ENCODE measurements around the genes GPR139, GP2, PDILT and CRYM.

DNA sequence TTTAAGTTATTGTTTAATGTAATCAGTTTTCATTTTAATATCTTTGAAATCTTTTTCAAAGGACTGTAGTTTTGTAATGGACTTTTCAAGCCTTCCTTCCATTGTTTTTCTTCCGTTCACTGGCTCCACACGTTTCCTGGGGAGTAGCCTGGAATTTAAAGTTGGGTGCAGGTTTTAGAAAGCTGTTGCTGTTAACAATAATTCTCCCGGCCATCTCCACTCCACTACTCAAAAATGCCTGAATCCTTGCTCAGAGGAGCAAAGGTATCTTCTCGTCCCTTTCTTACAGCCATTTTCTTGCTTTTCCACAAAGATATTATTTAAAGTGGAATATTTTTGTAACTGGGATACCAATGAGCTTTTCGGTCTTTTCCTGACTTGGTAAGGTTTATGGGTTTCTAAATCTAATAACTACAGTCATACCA, 4.7 kb upstream of the COQ7 start:
- PRO-cap, 5 experiments: no peak in any of the 5 experiments
- RAMPAGE, long total RNA, 2 experiments: no peak in any of the 2 experiments
- RRBS: no CpG with 5 or more reads among the region's 5 CpGs

GRCh38 chr16:19168816-19169223, 780 bp downstream of the SYT17 start:
- PRO-cap, 5 experiments: peak in 4 of 5 experiments; most common plus-strand start chr16:19169091 (in 4); most common minus-strand start chr16:19168907 (in 1)
- RAMPAGE, long total RNA, 2 experiments: no peak in any of the 2 experiments
- RRBS: 1% methylated on average over 8 of the region's 27 CpGs

DNA sequence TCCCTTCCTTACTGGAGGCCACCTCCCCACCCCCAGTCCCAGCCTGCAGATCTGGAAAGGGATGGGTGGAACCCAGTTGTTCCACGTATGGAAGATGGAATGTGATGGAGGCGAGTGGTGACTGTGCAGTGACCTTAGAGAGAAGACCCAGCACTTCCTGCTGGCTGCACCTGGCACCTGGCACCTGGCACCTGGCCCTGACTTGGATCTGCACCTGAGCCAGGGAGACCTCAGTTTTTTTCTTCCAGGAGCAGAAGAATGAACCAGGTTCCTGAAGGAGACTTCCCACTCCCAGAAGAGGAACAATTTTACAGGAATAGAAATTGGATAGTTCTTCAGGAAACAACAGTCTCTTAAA, 33.0 kb upstream of the TMC5 start:
- PRO-cap, 5 experiments: no peak in any of the 5 experiments
- RAMPAGE, long total RNA, 2 experiments: no peak in any of the 2 experiments
- RRBS: no CpG with 5 or more reads among the region's 2 CpGs

GRCh38 chr16:19520768-19521300, 1.1 kb downstream of the GDE1 start:
- PRO-cap, 5 experiments: no peak in any of the 5 experiments
- RAMPAGE, long total RNA, 2 experiments: no peak in any of the 2 experiments
- RRBS: no CpG with 5 or more reads among the region's 6 CpGs

- PRO-cap, 5 experiments: no peak in any of the 5 experiments
- RAMPAGE, long total RNA, 2 experiments: no peak in any of the 2 experiments
- RRBS: no CpG with 5 or more reads among the region's 10 CpGs
These were observed 78.1 kb downstream of the KNOP1 start for GRCh38 chr16:19639797-19640480.

GRCh38 chr16:19854368-19855095, 30.1 kb downstream of the GPRC5B start:
- PRO-cap, 5 experiments: no peak in any of the 5 experiments
- RAMPAGE, long total RNA, 2 experiments: no peak in any of the 2 experiments
- RRBS: no CpG with 5 or more reads among the region's 7 CpGs

DNA sequence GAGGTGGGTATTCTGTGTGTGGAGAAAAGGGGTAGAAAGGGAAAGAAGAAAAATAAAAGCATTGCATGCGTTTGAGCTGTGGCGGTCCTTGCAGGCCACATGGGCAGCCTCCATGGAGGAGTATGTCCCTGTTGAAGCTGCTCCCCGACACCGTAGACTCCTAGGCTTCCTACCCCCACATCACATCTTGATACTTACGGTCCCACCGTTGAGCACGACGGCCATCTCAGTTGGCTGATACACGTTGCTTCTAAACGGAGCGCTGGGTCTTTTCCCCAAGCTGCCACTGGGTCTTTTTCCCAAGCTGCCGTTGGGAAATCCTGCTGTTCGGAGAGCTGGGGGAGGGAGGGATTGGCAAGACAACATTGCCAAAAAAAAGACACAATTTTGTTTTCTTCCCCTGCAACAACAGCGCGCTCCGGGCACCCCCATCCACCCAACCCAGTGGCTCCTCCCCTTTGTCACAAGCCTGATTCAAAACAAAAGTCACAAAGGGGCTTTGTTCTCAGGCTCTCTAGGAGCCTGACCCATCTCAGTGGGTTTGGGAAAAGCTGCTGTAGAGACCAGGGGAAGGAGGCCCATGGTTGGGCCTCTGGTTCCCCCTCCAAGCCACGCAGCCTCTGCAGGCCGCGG, 22.9 kb downstream of the GPRC5B start:
- PRO-cap, 5 experiments: no peak in any of the 5 experiments
- RAMPAGE, long total RNA, 2 experiments: no peak in any of the 2 experiments
- RRBS: no CpG with 5 or more reads among the region's 19 CpGs

DNA sequence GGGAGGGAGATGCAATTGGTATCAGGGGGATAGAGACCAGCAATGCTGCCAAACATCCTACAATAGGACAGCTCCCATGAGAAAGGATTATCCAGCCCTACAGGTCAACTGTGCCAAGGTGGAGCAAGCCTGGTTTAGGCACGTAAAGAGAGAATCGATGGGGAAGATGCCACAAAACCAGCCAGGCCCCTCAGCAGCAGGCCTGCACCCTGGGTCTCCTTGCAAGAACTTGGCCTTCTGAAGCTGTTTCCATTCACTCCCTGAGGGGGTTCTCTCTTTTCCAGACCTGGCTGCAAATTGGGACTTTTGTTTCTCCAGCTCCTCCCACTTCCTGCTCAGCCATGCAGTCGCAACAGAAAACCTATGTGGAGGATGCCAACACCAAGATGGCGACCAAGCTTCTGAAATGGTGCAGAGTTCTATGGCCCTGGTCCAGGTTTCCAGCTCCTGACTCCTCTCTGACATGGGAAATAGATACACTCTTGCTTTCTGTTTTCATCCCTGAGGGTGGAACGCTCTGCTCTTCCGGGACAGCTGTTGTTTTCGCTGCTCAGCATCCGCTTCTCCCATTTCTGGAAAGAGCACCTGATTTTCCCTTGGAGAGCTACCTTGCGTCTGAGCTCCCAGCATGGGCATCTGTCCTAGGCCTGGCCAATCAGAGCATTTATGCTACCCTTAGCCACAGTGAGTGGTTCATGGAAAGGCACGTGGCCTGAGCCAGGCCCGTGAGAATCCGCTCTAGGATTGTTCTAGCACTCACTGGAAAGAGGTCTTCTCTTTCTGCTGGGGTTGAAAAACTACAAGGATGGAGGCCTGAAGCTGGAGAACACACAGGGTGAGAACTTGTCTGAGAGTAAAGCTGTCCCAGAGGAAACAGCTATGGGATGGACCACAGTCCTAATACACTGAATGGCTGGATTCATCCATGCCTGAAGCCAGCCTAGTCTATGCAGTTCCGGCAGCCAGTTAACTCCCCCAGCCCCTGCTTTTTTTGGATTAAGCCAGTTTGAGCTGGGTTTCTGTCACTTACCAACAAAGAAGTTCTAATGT, 8.1 kb downstream of the GPRC5B start:
- PRO-cap, 5 experiments: no peak in any of the 5 experiments
- RAMPAGE, long total RNA, 2 experiments: no peak in any of the 2 experiments
- RRBS: no CpG with 5 or more reads among the region's 13 CpGs

- PRO-cap, 5 experiments: no peak in any of the 5 experiments
- RAMPAGE, long total RNA, 2 experiments: no peak in any of the 2 experiments
- RRBS: 3% methylated on average over 10 of the region's 32 CpGs
These were observed at the start of gene GPR139 for GRCh38 chr16:20073766-20074152. GPR139 (minus strand) TSS chr16:20073890.

DNA sequence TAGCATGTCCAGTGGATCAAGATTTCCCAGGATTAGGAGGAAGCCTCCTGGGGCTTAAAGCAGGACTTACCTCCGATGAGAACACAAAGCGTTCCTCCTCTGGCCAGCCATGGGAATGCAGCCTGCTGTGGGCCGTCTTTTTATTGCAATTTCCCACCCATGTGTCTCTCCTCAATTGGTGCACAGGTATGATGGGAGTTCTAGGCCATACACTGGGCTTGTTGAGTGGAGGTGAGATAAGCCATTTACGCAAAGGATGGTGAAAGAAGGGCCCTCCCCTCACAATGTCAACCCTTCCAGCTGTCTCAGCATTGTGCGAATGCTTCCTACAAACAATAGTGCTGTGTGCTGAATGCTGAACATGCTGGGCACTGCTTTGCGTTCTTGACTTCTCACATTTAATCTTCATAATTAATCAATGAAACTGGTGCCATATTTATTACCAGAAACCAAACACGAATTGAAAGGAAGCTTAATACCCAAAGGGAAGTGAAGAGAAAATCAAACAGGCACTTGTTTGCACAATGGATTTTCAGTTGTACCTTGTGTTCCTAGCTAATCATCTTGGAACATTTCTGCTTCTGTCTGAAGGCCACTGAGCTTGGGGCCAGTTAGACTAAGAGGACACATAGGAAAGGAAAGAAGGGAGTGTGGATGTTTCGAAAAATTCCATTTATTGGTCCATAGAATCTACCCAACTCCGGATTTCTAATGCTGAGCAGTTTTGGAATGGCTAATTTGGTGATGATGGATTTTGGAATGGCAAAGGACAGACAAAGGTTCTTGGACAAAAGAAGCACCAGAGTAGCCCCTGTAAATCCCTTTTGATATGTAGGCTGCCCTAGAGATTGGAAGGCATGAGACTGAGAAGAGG, at the start of gene GP2:
Gene GP2 (minus strand): TSS at position 117 of the 874 bp plus-strand sequence.
- PRO-cap, 5 experiments: no peak in any of the 5 experiments
- RAMPAGE, long total RNA, 2 experiments: no peak in any of the 2 experiments
- RRBS: no CpG with 5 or more reads among the region's 9 CpGs

DNA sequence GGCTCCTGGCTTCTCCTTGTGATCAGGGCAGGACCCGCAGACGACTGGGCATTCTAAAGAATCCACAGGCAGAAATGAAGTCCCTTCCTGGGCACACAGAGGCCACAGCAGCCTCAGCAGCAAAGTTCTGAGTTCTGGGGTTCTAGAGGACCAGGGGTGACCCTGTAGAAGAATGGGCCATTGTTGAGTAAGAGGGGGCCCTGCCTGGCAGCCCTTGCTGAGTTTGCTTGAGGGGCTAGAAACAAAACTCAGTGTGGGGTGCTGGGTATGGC, at the start of gene PDILT:
Gene PDILT (minus strand): TSS at position 129 of the 272 bp plus-strand sequence.
- PRO-cap, 5 experiments: no peak in any of the 5 experiments
- RAMPAGE, long total RNA, 2 experiments: no peak in any of the 2 experiments
- RRBS: no CpG with 5 or more reads among the region's 2 CpGs

DNA sequence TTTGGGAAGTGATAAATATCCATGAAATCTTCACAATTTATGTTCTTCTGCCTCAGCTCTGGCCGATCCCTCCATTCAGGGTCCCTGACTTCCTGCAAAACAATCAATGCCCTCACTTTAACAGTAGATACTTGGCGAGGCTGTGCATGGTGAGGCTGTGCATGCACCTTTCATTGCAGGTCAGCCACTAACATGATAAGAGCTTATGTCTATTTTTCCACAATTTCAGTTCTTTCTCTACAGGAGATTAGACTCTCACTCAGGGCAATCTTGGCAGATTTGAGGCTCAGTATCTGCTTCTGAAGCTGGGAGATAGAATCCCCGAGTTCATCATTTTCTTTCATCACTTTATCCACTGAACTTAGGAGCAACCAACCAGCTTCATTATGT, 1.6 kb downstream of the ACSM2B start:
- PRO-cap, 5 experiments: peak in 1 of 5 experiments; most common plus-strand start position 126 of the sequence (in 1)
- RAMPAGE, long total RNA, 2 experiments: no peak in any of the 2 experiments
- RRBS: no CpG with 5 or more reads among the region's 3 CpGs

DNA sequence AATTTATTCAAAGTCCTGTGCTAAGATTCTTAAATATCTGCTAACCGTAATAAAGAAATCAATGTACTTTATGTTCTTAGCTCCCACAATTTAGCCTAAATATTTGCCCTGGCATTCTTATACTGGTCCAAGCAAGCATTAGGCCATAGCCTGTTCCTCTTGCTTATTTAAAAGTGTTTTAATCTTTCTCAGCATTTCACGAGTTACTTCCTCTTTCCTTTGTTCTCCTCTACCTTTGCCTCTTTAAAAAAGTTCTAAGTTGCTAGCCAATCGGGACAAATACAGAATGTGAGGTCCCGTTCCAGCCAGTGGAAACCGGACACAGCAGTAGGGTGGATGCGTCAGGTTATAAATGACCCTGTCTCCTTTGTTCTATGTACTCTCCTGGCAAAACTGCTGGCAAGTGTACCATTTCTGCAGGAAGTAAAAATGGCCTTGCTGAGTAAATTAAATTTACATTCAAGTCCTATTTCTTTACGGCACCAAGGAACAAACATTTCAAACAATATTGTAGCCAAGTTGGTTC, 3.5 kb downstream of the ACSM1 start:
- PRO-cap, 5 experiments: no peak in any of the 5 experiments
- RAMPAGE, long total RNA, 2 experiments: no peak in any of the 2 experiments
- RRBS: no CpG with 5 or more reads among the region's 7 CpGs

GRCh38 chr16:20735716-20736180, 5.9 kb downstream of the THUMPD1 start:
- PRO-cap, 5 experiments: no peak in any of the 5 experiments
- RAMPAGE, long total RNA, 2 experiments: no peak in any of the 2 experiments

- PRO-cap, 5 experiments: no peak in any of the 5 experiments
- RAMPAGE, long total RNA, 2 experiments: no peak in any of the 2 experiments
- RRBS: no CpG with 5 or more reads among the region's 10 CpGs
These were observed 811 bp downstream of the THUMPD1 start for GRCh38 chr16:20740857-20741157.

DNA sequence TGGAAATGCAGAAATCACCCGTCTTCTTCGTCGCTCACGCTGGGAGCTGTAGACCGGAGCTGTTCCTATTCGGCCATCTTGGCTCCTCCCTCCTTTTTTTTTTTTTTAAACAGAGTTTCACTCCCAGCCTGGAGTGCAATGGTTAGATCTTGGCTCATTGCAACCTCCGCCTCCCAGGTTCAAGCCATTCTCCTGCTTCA, 102.1 kb downstream of the DNAH3 start:
- PRO-cap, 5 experiments: no peak in any of the 5 experiments
- RAMPAGE, long total RNA, 2 experiments: no peak in any of the 2 experiments
- RRBS: no CpG with 5 or more reads among the region's 7 CpGs

- PRO-cap, 5 experiments: peak in 5 of 5 experiments; most common plus-strand start chr16:21278624 (in 1); most common minus-strand start chr16:21278290 (in 5)
- RAMPAGE, long total RNA, 2 experiments: no peak in any of the 2 experiments
- RRBS: 0% methylated on average over 2 of the region's 51 CpGs
These were observed at the start of gene CRYM for GRCh38 chr16:21277855-21278905. CRYM (minus strand) TSS chr16:21278290.

- PRO-cap, 5 experiments: no peak in any of the 5 experiments
- RAMPAGE, long total RNA, 2 experiments: no peak in any of the 2 experiments
- RRBS: no CpG with 5 or more reads among the region's 4 CpGs
These were observed 24.3 kb upstream of the CRYM start for GRCh38 chr16:21302258-21302856.

DNA sequence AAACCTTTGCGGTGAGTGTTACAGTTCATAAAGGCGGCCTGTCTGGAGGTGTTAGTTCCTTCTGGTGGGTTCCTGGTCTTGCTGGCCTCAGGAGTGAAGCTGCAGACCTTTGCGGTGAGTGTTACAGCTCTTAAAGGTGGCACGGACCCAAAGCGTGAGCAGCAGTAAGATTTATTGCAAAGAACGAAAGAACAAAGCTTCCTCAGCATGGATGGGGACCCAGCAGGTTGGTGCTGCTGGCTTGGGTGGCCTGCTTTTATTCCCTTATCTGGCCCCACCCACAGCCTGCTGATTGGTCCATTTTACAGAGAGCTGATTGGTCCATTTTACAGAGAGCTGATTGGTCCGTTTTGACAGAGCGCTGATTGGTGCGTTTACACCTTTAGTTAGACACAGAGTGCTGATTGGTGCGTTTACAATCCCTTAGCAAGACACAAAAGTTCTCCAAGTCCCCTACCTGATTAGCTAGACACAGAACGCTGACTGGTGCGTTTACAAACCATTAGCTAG, 22.8 kb downstream of the IGSF6 start:
- PRO-cap, 5 experiments: no peak in any of the 5 experiments
- RAMPAGE, long total RNA, 2 experiments: no peak in any of the 2 experiments
- RRBS: no CpG with 5 or more reads among the region's 12 CpGs

DNA sequence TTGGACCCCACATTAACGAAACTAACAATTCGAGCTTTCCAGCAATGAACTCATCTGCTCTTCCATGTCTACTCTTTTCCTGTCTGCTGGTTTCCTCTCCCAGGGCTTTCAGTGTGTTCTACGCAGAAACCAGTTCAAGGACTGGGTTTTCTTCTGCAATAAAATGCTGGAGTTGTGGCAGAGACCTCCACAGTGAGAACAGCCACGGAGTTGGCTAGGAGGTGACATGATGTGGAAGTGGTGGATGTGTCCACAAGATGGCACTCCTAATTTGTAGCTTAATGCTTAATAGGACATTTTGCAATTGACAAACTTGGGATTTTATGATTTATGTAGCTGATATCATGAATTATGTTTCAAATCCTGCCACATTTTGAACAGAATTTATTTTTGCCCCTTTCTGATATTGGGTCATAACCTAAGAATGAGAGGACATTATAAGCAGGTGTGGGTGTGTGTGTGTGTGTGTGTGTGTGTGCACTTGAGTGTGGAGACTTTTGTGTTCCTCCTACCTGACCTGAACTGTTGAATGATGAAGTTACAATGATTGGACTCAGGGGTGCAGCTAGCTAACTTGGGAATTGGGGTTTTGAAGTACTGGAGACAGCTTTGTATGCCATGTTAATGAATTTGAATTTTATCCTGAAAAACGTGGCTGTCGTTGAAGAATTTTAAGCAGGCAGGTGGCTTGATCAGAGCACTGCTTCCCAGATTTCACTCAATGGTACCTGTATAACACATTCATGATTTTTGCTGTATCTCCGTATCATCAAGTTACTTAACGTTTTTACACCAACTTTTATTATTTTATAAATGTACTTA, 2.0 kb upstream of the UQCRC2 start:
- PRO-cap, 5 experiments: no peak in any of the 5 experiments
- RAMPAGE, long total RNA, 2 experiments: no peak in any of the 2 experiments
- RRBS: no CpG with 5 or more reads among the region's 8 CpGs

Data from liver (tissue), 9 donors.